ENCODE data around the gene GORASP2.

DNA sequence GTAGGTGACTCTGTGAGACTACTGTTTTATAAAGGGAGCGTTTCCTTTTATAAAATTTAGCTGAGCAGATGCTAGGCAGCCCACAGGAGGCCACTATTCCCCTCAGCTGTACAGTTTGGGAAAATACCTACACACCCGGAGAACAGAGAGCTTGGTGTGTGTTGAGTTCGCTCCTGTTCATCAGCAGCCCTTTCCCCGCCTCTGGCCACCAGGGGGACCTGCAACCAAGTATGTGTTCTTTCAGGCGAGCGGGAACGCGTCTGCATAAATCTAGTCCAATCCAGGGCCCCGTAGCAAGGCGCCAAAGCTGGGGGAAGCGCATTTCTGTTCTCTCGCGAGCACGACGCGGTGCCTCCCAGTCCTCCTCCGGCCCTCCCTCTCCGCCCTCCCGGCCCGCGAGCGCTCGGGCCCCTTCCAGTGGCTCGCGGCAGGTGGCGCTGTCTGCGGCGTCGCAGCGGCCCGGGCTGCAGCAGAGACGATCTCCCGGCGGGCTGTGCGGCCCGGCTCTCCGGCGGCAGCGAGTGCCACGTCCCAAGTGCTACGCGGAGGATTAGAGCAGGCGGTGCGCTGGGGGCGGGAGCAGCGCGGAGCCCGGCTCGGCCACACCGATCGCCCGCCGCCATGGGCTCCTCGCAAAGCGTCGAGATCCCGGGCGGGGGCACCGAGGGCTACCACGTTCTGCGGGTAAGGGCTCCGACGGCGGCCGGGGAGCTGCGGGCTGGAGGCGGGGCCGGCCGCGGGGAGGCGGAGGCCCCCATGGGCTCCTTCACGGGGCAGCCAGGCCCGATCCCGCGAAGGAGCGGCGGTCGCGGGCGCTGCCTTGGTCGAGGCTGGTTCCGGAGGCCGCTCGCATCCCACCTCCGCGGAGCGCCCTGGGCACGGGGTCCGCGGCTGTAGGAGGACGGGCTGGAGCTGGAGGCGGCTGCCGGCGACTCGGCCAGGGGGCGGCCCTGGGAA is at the start of gene GORASP2:
Gene GORASP2, plus strand, starts transcription at position 534 of the 957 bp plus-strand sequence.
- PRO-cap = bidirectional peak, plus-strand start at position 506 of the sequence, minus-strand start at position 203 of the sequence; unidirectional peak, plus-strand start at position 553 of the sequence

- PRO-cap = no peak
These were observed 34.3 kb downstream of the GORASP2 start for GRCh38 chr2:170963246-170963889.

- PRO-cap = no peak
These were observed 111.0 kb downstream of the TLK1 start for GRCh38 chr2:171049495-171050295.

DNA sequence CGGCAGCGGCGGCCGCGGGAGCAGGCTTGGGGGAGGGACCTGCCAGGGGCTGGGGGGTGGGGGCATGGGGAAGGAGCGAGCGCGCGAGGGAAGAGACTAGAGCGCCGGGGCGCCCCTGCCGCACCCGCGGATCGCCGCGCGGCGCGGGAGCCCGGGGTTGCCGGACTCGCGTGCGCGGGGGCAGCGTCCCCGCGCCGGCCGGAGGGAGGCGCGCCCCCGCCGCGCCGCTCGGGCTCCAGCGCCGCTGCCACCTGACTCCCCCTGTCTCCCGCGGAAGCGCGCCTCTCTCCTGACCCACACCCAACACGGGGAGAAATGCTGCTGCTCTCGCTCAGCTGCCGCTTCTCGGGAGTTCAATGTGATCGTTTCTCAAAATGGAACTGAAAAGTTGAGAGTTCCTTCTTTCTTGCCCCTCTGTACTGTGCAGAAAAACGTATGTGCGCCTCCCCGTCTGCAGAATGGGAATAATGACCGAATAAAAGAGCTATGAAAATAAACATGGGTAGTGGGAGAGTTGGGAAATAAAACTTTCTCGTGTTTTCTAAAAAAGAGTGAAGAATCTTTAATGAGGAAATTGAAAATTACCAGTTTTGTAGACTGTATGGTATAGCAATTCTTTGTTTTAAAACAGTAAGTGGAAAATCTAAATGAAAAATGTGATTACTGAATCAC is 429 bp upstream of the TLK1 start:
- PRO-cap = no peak

GRCh38 chr2:171555681-171555966 is 33.4 kb downstream of the CYBRD1 start:
- PRO-cap = no peak

DNA sequence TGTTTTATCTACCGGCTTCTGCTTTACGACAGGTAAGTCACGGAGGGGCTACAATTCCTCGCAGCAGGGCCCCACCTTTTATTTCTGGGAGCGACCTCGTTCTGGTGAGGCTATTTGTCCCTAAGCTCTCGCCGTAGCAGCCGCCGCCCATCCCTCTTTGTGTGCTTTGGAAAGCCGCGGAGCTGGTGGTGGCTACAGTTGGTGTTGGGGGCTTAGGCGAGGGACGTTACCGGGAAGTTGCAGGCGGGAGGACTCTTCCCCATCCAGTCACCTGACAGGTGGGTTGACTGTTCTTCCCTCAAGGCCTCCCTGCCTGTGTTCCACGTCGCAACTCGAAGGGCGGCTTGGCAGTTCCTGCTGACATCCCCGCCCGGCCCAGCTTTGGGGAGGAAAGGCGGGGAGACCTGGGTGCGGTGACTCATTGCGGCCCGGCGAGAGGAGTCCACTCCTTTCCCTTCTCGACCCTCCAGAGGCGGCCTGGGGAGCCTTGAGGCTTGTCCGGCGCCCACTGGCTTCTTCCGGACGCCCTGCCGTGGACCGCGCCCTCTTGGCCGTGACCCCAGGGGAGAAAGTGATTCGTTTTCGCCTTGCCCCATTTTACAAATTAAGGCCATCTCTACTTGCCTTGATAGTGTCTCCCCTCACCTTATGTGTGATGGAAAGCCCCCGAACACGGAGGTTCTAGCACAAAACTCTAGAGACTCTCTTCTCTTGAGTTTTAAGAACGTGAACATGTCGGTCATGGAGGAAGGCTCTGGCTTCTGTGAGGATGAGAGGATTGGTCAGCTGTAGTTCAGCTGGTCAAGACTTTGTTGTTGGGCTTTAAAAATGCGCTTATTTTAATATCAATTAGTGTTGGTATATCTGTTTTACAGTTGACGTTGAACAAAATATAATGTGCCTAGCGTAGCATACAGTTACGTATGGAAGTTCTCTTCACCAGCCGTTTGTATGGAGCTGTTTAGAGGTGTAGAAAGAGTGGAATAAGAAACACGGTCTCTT is 628 bp downstream of the DYNC1I2 start:
- PRO-cap = unidirectional peak, plus-strand start at position 197 of the sequence; bidirectional peak, plus-strand start at position 469 of the sequence, minus-strand start at position 377 of the sequence

- PRO-cap = no peak
These were observed 56.2 kb downstream of the SLC25A12 start for GRCh38 chr2:171837840-171838184.

- PRO-cap = no peak
These were observed 29.6 kb downstream of the SLC25A12 start for GRCh38 chr2:171864397-171864853.

- PRO-cap = no peak
These were observed 912 bp downstream of the HAT1 start for GRCh38 chr2:171923145-171923600.

GRCh38 chr2:172287525-172288078 is 139.8 kb upstream of the ITGA6 start:
- PRO-cap = no peak

GRCh38 chr2:172428871-172429335 is 1.5 kb downstream of the ITGA6 start:
- PRO-cap = no peak

DNA sequence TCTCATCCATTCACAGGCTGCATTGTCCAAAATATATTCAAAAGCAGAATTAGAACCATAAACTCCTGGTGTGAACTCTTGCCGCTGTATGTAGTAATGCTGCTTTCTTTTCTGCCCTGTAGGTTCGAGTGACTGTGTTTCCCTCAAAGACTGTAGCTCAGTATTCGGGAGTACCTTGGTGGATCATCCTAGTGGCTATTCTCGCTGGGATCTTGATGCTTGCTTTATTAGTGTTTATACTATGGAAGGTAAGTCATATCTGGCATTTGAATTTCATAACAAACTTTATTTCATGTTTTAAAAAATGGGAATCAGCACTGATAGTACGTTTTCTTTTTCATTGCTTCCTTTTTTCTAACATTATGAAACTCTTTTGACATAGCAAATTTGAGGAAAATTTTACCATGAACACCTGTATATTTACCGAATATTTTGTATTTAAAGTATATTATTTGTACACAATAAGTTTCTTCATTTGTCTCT is 58.0 kb upstream of the PDK1 start:
- PRO-cap = no peak

DNA sequence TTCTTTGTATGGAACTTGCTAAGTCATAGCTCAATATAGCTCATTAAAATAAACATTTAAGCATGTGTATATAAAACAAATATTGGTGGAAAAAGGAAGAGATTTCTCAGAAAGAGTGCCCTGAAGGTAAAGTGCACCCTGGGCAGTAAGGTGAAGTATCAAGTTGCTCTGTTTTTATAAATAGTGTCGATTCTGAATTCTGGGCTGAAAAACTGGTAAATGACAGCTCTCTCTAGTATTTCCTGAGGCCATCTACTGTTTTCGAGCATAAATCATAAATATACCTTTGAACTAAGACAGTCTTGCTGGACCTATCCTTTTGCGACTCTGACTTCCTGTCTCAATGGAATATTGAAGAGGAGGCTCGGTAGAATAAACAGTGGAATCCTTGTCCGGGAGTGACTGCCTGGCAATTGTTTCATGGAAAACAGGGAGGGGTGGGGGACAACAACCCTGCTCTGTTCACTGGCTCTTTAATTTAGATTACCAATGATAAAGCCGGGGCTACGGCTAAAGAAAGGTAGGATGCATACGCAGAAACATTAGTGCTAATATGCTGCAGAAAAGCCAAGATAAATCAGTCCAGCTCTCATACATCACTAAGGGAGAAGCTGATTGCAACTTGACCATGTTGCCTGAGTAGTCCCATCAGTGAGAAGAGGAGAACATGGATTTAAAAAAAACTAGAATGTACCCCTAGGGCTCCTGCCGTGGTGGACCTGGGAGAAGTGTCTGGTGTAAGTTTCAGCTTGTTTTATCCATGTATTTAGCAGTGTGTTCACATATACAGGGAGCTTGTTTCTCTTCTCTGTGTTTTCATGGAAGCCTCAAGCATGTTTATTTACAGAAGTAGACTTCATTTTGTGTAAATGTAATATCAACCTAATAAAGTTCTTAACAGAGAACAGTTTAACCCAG is 124.2 kb downstream of the RAPGEF4 start:
- PRO-cap = no peak

DNA sequence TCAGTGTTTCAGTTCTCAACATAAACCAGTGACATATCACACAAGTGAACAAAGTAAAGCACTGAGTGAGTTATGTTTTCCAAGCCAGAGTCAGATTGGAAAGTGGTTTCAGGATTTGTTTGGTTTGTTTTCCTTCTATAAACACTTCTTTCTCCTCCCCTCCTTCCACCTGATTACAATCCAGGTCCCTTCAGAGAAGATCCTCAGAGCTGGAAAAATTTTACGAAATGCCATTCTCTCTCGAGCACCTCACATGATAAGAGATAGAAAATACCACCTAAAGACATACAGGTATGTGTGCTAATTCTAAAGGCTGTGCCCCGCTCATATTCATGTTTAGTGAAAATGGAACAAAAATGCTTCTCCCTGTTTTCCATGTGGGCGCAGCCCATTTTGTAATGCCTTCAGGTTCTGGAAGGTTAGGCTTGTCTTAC is 114.7 kb upstream of the MAP3K20 start:
- PRO-cap = no peak

DNA sequence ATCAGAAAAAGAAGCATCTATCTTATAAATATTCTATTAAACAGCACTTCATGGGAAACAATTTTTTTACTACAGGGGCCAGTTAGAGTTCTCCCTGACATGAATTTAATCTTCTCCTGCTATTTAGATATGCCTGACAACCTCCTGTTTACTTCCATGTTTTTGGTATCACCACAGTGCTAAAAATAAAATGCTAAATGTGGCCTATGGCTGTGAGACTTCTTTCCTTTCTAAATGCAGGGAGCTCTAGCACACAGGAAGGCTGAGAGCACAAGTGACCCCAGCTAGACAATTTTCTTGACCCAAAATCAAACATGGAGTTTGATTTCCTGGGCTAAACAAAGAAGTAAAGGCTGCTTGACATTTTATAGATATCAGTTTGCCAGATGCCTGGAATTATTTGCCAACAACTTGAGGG is 47.9 kb upstream of the MAP3K20 start:
- PRO-cap = no peak

GRCh38 chr2:173030570-173031576 is 44.8 kb upstream of the MAP3K20 start:
- PRO-cap = no peak

DNA sequence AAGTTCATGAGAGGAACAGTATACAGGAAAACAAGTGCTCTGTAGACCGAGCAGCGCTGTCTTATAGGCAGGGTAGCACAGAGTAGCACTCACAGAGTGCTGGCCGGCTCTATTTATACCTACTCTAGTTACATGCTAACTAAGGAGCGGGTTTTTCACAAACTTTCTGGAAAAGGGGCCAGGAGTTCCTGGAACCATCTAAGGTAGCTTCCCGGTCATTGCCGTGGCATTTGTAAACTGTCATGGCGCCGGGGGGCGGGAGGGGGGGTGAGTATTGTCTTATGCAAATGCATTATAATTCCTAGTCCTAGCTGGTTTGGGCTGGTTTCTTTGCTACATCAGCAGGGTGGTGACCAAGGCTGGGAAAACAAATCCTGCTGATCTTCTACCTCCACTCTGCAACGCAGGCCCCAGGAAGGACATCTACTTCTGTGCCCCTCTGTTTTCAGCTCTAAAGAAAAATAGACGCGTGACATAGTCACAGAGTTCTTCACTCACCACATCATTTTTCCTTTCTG is 31.6 kb upstream of the MAP3K20 start:
- PRO-cap = no peak

DNA sequence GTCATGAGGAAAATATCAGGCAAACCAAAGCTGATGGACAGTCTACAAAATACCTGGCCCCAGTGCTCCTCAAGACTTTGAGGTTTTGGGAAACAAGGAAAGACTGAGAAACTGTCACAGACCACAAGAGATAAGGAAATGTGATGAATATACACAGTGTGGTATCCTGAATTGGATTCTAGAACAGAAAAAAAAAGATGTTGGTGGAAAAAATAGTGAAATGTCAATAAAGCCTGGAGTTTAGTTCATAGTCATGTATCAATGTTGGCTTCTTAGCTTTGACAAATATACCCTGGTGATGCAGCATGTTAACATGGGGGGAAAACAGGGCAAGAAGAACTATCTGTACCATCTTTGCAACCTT is 28.7 kb downstream of the MAP3K20 start:
- PRO-cap = no peak

DNA sequence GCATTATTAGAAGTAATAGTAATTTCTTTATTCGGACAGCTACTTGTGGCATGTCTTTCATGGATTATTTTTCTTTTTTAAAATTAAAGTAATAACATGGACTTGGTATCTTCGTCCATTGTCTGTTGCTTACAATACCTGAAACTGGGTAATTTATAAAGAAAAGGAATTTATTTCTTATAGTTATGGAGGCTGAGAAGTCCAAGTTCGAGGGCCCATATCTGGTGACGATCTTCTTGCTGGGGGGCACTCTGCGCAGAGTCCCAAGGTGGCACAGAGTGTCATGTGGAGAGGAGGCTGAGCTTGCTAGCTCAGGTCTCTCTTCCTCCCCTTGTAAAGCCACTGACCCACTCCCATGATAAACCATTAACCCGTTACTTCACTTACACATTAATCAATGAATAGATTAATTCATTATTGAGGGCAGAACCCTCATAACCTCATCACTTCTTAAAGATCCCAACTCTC is 24.6 kb downstream of the CDCA7 start:
- PRO-cap = no peak

- PRO-cap = no peak
These were observed 94.4 kb downstream of the CDCA7 start for GRCh38 chr2:173449139-173449388.